Cerebral cortex (tissue), 2 donors: Measurements from ENCODE around the gene FABP1.

GRCh38 chr2:87521159-87521929 lies 226.5 kb upstream of the PLGLB2 start:
- PRO-cap, 2 experiments, result no peak in any of the 2 experiments

DNA sequence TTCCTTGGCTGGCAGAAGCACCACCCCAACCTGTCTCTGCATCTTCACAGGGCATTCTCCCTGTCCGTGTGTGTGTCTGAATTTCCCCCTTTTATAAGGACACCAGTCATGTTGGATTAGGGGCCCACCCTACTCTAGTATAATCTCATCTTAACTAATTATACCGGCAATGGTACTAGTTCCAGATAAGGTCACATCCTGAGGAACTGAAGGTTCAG lies 175.9 kb upstream of the PLGLB2 start:
- PRO-cap, 2 experiments, result no peak in any of the 2 experiments

GRCh38 chr2:88127463-88127867 lies 397 bp downstream of the FABP1 start:
- PRO-cap, 2 experiments, result no peak in any of the 2 experiments

GRCh38 chr2:88127868-88128438 lies at the start of gene FABP1:
Gene FABP1 (minus strand): TSS chr2:88128062.
- PRO-cap, 2 experiments, result no peak in any of the 2 experiments

- PRO-cap, 2 experiments, result no peak in any of the 2 experiments
These were observed 11.5 kb upstream of the FABP1 start for GRCh38 chr2:88139216-88139979.

GRCh38 chr2:88538304-88538594 lies 13.8 kb downstream of the TEX37 start:
- PRO-cap, 2 experiments, result no peak in any of the 2 experiments

- PRO-cap, 2 experiments, result no peak in any of the 2 experiments
These were observed 23.3 kb downstream of the TEX37 start for GRCh38 chr2:88547797-88548049.

DNA sequence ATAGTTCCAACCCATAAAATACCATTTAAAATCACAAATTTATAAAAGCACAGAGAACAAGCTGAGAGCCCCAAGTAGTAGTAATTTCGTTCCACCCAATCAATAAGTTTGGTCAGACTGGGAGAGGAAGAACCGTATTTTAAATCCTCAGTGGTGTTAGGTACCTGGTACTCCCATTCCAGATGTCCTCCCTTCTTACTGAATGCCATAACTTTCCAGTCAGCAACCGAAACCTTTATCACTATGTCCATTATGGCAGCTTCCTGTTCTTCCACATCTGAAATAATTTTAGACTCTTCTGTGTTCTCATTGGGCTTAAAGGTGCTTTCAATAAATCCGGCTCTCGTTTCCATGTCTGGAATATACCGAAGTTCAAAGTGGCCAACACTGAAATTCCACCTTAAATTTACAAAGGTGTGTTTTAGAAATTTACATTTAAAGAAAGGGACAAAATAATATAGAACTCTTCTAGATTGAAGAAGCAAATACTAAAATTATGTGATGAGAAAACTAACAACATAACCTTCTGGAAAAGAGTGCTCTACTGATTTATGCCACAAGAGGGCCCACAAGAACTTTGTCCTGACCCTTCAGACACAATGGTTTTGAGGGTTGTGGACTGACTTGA lies 36.5 kb downstream of the EIF2AK3 start:
- PRO-cap, 2 experiments, result no peak in any of the 2 experiments

DNA sequence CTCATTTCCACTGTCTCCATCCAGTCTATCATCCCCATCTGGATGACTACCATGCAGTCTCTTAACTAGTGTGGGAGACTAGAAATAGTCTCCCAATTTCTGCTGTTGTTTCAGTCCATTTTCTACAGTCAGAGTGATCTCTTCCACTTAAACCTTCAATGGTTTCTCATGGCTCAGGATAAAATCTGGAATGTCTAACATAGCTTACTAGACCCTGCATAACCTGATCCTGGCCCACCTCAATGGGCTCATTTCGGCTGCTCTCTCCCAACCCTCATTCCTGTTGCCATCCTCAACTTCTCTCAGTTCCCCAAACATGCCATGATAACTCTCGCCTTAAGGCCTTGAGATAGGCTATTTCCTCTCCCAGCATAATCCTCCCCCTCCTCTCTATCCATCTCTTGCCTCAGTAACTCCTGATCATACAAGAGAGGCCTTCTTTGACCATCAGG lies 23.2 kb downstream of the EIF2AK3 start:
- PRO-cap, 2 experiments, result no peak in any of the 2 experiments

DNA sequence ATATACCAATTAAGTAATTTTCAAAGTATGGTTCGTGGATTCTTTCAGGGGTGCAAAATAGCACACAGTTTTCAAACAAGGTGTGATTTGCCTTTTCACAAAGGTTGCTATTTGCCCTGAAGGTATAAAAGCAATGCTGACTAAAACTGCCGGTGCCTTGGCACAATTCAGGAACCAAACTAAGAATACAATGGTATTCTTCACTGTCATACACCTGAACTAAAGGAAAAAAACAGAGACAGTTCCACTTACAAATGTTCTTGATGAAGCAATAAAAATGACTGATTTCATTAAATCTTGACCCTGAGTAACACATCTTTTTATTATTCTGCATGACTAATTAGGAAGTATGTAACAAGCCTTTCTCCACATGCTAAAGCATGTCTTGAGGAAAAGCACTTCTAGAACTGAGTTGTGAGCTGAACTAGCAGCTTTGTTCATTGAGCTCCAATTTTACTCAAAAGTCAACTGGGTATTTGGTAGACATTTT lies 18.0 kb downstream of the EIF2AK3 start:
- PRO-cap, 2 experiments, result no peak in any of the 2 experiments

DNA sequence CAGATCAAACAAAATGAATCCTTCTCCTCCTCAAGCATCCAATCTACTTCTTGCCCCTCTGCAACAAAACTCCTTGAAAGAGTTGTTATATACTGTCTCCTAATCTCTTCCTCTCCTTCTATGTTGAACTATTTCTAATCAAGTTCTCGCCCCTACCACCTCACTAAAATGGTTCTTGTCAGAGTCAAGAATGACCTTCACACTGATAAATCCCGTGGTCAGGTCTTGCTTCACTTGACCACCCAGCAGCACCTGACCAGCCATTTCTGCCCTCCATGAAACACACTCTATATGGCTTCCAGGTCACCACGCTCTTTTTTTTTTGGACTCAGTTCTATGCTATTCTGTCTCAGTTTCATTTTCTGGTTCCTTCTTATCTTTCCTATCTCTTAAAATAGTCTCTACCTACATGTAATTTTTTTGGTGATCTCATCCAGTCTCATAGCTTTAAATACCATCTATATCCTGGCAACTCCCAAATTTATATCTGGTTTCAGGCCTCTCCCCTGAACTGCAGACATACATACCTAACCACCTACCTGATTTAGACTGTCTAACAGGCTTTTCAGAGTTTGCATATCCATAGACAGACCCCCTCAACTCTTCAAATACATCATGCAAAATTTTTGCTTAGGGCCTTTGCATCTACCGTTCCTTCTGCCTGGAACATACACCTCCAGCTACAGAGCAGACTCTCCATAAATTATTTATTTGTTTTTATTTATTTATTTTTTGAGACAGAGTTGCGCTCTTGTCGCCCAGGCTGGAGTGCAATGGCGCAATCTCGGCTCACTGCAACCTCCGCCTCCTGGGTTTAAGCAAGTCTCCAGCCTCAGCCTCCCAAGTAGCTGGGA lies 11.3 kb downstream of the EIF2AK3 start:
- PRO-cap, 2 experiments, result no peak in any of the 2 experiments

GRCh38 chr2:88857751-88858958 lies 166.7 kb downstream of the RPIA start:
- PRO-cap, 2 experiments, result no peak in any of the 2 experiments

- PRO-cap, 2 experiments, result no peak in any of the 2 experiments
These were observed 543.3 kb downstream of the RPIA start for GRCh38 chr2:89234654-89235193.

DNA sequence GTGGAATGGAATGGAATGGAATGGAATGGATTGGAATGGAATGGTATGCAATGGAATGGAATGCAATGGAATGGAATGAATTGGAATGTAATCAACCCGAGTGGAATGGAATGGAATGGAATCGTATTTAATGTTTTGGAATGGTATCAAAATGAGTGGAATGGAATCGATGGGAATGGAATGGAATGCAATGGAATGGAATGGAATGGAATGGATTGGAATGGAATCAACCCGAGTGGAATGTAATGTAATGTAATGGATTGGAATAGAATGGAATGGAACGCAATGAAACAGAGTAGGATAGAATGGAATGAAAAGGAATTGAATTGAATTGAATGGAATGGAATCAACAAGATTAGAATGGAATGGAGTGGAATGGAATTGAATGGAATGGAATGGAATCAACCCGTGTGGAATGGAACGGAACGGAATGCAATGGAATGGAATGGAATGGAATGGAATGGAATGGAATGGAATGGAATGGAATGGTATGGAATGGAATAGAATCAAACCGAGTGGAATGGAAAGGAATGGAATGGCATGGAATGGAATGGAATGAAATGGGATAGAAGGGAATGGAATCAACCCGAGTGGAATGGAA lies 1146.3 kb downstream of the RPIA start:
- PRO-cap, 2 experiments, result no peak in any of the 2 experiments

DNA sequence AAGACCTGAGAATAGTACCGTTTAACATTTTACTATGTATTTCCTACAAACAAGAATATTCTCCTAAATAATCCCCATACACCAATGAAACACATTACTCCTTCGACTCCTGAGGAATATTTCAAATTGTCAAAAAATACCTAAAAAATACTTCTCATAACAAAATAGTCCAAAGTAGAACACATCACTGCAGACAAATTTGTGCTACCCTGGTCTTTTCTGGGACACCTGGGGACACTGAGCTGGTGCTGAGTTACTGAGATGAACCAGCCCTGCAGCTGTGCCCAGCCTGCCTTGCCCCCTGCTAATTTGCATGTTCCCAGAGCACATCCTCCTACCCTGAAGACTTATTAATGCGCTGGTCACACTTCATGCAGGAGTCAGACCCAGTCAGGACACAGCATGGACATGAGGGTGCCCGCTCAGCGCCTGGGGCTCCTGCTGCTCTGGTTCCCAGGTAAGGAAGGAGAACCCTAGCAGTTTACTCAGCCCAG lies 1518.2 kb downstream of the RPIA start:
- PRO-cap, 2 experiments, result no peak in any of the 2 experiments

DNA sequence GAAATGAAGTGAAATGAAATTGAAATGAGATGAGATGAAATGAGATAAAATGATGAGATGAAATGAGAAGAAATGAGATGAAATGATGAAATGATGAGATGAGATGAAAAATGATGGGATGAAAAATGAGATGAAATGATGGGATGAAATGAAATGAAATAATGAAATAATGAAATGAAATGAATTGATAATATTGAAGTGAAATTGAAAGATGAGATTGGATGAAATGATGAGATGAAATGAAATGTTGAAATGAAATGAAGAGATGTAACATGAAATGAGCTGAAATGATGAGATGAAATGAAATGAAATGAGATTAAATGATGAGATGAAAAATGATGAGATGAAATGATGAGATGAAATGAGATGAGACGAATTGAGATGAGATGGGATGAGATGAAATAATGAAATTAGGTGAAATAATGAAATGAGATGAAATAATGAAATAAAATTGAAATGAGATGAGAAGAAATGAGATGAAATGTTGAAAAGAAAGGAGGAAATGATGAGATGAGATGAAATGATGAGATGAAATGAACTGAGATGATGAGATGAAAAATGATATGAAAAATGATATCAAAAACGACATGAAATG lies 366.0 kb upstream of the AQP7B start:
- PRO-cap, 2 experiments, result no peak in any of the 2 experiments

GRCh38 chr2:94947222-94947510 lies 75.9 kb downstream of the TEKT4 start:
- PRO-cap, 2 experiments, result no peak in any of the 2 experiments

GRCh38 chr2:95025885-95026784 lies 627 bp downstream of the MAL start:
- PRO-cap, 2 experiments, result peak in 1 of 2 experiments; most common plus-strand start chr2:95026137 (in 1); most common minus-strand start chr2:95025960 (in 1)

- PRO-cap, 2 experiments, result no peak in any of the 2 experiments
These were observed 46.9 kb downstream of the MRPS5 start for GRCh38 chr2:95074548-95075222.

DNA sequence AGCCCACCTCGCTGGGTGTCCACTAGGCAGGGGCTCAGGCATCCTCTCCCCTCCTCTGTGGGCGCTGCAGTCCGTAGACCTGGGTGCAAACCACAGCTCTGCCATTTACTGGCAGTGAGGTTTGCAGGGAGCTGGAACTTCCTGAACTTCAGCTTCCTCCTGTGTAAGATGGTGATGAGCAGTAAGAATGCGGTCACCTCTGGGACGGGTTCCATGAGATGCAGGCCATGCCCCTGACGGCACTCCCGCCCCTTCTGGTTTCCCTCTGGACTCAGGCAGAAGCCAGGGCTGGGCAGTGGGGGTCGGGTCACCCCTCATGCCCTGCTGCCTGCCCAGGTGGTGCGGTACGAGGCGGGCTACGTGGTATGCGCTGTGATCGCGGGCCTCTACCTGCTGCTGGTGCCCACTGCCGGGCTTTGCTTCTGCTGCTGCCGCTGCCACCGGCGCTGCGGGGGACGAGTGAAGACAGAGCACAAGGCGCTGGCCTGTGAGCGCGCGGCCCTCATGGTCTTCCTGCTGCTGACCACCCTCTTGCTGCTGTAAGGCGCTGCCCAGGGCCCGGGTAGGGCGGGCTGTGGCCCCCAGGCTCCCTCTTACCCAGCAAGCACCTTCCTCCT lies 1.5 kb downstream of the PROM2 start:
- PRO-cap, 2 experiments, result no peak in any of the 2 experiments